ENCODE measurements around a stretch of chr22.

GRCh38 chr22:16661437-16662347, 69.1 kb upstream of the CCT8L2 start:
- PRO-cap: no peak
- RRBS, 2 experiments: no CpG with 5 or more reads among the region's 17 CpGs

GRCh38 chr22:17035120-17035835, 27.3 kb upstream of the GAB4 start:
- PRO-cap: no peak
- RRBS, 2 experiments: no CpG with 5 or more reads among the region's 5 CpGs

GRCh38 chr22:17098351-17099143, 13.7 kb downstream of the IL17RA start:
- PRO-cap: no peak
- RRBS, 2 experiments: no CpG with 5 or more reads among the region's 15 CpGs

- PRO-cap: no peak
- RRBS, 2 experiments: no CpG with 5 or more reads among the region's 20 CpGs
Measured at GRCh38 chr22:17101604-17102691, 17.1 kb downstream of the IL17RA start.

DNA sequence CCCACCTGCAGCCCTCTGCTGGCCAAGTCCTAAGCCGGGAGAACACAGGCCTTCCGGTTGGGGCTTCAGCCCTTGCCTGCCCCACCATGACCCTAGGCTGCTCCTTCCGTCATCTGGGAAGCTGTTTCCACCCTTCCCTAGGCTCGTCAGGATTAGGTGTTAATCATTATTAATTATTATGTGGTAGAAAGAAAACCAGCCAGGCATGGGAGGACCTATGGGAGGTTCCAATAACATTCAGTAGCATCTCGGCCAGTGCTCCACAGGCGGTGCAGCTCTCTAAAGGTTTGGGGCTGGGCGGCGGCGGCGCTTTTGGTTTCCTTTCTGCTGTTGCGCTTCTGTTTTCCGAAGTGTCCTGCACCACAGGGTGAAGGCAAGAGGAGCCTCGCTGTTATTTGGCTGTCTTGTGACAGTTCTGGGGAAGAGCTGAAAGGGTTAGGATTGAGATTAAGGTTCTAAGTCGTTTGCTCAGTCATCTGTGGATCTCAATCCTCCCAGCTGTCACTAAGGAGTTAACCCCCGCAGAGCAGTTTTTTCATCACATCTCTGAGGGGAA, 14.5 kb downstream of the TMEM121B start:
- PRO-cap: no peak
- RRBS, 2 experiments: no CpG with 5 or more reads among the region's 15 CpGs

GRCh38 chr22:17172213-17172802, 13.2 kb upstream of the HDHD5 start:
- PRO-cap: no peak
- RRBS, 2 experiments: 56% methylated on average over 4 to 6 of the region's 16 CpGs

DNA sequence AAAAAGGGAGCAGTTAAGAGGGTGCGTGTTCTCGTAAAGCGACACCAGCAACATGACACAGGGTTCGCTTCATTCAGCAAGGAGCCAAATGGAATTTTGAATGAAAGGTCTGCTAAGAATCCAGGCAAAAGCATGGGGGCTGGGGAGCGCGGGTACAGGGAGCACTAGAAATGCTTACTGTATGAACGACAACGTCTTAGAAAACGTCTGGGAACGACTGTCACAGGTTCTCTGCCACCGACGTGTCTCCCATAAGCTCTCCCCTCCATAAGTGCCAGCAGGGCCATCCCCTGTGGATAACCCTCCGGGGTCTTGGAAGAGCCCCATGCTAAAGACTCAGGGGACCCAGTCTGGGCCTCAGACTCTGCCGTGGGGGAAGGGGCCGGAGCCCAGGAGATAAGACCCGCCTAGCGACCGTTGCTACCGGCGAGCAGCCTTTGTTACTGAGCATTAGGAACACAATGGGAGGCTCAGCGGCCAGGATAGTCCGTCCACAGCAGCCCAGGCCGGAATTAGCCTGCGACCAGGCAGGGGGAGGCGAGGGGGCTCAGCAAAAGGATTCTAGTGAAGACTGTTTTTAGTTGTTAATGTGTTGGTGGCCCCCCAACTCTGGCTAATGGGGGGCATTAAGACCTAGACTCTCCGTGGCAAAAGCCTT, 20.7 kb downstream of the ADA2 start:
- PRO-cap: unidirectional peak, plus-strand start at position 459 of the sequence
- RRBS, 2 experiments: 4 to 5% methylated on average over 8 of the region's 26 CpGs

- PRO-cap: no peak
- RRBS, 2 experiments: no CpG with 5 or more reads among the region's 4 CpGs
Measured at GRCh38 chr22:17203096-17203558, 16.1 kb downstream of the ADA2 start.

- PRO-cap: bidirectional peak, plus-strand start at chr22:17369211, minus-strand start at chr22:17369066
- RRBS, 2 experiments: 2 to 3% methylated on average over 14 of the region's 59 CpGs
Measured at GRCh38 chr22:17368462-17369379, 539 bp upstream of the CECR2 start.

GRCh38 chr22:17580442-17580946, 17.2 kb downstream of the SLC25A18 start:
- PRO-cap: no peak
- RRBS, 2 experiments: 68% methylated on average over 4 of the region's 14 CpGs; no CpG with 5 or more reads in 1 of the 2 experiments

GRCh38 chr22:17589551-17590255, 26.4 kb downstream of the SLC25A18 start:
- PRO-cap: no peak
- RRBS, 2 experiments: no CpG with 5 or more reads among the region's 10 CpGs

DNA sequence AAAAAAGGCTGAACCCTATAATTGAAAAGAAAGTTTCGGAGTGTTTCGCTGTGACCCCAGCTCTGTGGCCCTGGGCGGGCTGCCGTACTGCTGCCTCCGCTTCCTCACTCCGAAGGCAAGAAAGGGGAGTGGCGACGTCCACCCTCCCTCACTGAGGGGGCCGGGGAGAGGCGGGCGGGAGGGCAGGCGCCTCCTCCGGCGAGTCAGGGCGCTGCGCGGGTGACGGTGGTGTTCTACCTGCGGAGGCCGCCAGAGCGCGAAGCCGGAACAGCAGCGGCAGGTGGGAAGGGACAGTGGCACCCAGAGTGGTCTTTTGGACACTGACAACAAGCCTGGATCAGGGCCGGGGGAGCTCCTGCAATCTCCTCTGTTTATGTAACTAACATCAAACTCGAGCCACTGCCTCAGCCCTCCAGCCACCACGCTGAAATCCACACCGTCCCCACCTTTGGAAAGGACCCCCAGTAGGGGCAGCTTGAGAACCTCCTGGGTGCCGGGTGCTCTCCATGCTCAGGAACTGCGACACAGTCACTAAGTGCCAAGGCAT, 25.6 kb downstream of the BID start:
- PRO-cap: no peak
- RRBS, 2 experiments: 52 to 55% methylated on average over 16 to 17 of the region's 30 CpGs

DNA sequence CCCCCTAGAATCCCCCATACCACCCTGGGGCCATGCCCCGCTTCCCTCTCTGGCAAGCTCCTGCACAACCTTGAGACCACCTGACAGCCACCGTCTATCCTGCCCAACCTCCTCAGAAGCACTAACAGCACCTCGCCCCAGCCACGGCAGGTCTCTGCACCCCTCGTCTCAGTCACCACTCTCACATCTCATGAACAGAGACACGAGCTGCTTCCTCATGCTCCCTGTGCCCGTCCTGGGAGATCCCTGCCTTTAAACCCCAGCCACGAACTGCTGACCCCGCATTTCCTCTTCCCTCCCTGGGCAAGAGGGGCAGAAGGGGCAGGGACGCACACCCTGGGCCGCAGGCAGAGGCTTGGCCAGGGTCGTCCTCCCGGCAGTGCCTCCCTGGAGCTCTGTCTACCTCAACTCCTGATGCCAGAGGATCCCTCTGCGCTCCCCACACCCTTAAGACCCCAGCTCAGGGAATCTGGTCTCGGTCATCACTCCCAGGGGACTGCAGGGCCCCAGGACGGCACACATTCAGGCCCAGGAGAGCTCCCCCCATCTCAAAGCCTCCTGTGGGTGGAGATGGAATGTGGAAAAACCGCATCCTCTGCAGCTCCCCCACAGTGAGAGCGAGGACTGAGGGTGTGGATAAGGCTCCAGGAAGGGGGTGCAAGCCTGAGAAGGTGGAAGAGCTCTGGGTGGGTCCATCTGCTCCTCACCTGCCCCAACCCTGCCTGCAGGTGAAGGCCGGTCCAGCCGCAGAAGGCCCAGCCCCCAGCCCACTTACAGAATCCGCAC, 1.2 kb downstream of the BID start:
- PRO-cap: no peak
- RRBS, 2 experiments: 7 to 8% methylated on average over 3 of the region's 21 CpGs

- PRO-cap: no peak
- RRBS, 2 experiments: no CpG with 5 or more reads among the region's 24 CpGs
Measured at GRCh38 chr22:17786303-17787325, 12.3 kb upstream of the BID start.

- PRO-cap: no peak
- RRBS, 2 experiments: no CpG with 5 or more reads among the region's 18 CpGs
Measured at GRCh38 chr22:17807909-17808565, 33.8 kb upstream of the BID start.

DNA sequence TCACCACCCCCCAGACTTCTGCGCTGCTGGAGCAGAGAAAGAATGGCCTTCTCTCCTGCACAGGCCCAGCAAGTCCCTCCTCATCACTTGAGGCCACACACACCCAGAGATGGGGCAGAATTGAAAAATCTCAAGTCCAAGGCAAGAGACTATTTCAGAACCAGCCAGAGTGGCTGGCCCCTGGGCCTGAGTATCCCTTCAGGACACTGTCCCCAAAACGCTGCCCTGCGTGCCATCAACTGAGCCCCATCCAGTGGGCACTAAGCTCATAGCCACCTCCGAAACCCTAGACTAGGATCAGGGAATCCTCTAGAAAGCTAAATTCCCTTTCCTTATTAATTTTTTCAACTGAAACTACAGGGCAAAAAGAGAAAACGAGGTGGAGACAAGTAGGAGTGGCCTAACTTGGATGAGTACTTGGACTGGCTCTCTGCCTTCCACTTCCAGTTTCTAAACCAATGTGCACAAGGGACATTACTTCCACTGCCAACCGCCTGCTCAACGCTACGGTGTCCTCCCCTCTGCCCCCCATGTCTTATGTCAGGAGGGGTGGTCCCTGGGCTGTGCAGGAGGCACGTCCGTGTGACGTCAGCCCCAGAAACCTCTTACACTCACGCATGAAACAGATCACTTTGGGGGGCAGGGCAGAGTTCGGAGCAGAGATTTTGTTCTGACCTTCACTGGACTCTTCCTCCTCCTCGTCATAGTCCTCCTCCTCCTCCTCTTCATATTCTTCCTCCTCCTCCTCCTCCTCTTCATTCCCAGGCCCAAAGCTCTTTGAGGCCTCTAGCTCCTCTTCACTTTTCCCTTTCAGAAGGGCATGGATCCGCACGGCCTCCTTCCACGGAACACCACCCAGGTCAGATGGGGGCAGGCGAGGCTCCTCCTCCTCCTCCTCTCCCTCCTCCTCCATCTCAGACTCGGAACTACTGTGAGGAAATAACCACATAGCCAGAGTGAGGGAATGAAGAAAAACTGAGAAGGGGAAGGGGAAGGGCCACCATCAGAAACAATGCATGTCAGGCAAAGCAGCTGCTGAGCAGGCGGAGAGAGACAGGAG, 57.2 kb upstream of the BID start:
- PRO-cap: no peak
- RRBS, 2 experiments: no CpG with 5 or more reads among the region's 20 CpGs

DNA sequence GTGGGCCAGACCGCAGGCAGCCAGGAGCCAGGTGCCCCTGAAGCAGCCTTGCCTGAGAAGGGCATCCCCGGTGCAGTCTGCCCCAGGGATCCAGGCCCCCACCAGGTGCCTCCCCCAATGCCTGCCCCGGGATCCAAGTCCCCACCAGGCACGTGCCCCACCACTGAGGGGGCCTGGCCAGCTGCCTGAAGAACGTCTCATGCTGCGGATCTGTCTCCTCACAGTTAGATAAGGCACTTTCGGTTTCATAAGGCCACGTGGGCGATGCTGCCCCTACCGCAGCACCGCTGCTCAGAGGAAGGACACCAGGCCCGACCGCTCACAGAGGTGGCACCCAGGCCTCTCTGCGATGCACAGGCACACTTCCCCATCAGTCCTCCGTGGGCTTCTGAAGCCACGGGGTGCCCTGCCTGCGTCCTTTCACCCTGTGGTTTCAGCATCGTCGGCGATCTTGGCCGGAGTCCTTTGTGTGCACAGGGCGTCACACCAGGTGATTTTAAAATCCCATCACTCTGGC, 68.1 kb upstream of the BID start:
- PRO-cap: no peak
- RRBS, 2 experiments: 72 to 86% methylated on average over 2 of the region's 22 CpGs

- PRO-cap: no peak
- RRBS, 2 experiments: no CpG with 5 or more reads among the region's 21 CpGs
Measured at GRCh38 chr22:17846478-17847342, 72.4 kb upstream of the BID start.

DNA sequence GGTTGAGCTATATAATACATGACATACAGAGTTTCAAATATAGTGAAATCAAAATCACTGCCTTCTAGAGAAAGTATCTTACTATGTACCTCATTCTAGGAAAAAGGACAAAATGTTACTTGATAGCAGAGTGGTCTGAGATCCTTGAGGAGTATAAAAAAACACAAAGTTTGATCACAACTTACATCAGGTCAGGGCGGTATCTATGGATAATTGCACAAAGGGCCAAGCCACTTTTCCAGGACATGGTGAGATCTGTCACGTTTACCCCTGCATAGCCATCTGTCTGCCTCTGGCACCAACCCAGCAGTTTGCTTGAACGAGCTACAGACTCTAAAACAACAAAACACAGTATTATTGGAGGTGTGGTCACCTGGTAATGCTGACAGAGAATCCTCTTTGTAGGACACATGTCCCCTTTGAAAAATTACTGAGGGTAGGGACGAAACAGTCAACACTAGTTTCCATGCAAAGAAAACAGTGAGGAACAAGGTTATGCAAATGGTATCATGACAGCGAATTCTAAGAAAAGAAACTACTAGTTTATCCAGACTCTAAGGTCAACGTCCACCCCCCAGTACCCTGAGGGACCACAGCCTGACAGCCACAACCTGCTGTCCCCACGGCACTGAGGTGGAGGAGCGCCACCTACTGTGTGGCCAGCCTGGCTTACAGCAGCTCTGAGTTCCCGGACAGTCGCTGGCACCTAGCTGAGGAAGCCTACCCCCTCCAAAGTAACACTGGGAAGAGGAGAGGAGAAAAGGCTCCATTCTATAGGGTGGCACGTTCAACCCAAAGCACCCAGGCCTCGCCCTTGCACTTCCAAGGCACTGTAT, 117.2 kb upstream of the BID start:
- PRO-cap: no peak
- RRBS, 2 experiments: no CpG with 5 or more reads among the region's 12 CpGs

DNA sequence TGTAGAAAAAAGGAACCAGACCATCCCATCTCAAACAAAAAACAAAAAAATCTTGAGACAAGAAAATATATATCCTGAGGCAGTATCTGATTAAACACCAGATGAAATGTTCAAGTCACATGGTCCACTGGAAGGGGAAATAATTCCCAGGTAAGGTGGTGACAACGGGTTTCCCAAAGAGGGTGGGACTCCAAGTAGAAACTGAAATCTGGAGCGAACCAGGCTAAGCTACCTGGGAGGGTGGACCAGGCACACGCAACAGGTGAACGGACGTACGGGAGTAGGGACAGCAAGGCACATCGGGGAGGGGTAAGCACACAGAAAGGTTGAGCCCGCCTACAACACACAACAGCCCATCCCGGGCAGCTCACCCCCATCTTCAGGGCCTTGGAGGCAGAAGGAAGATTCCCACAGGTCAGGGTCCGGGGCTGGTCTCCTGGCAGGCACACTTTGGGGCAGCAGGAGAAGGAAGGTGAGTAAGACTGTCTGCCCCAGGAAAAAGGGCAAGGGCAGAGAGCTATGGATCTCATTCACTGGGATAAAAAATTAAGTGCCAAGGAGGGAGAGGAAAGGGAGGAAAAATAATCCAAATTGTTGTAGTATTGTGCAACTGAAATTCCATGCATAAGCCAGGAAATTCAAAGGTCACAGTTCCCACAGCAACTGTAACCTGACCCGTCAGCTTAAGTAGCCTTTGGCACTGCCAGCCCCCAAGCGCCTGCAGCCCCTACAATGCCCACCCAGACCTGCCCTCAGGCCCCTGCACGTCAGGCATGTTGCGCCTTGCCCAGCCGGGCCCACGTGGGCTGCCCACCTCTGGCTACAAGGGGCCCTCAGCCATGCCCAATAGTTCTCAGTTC, 51.9 kb downstream of the MICAL3 start:
- PRO-cap: no peak
- RRBS, 2 experiments: 25 to 55% methylated on average over 2 of the region's 16 CpGs

Data from astrocyte (in vitro differentiated cells and primary cell).